Kidney (tissue), 2 donors: ENCODE measurements around a stretch of chr10.

GRCh38 chr10:71771935-71772767, 1.2 kb downstream of the VSIR start:
- PRO-cap = bidirectional peak, plus-strand start at chr10:71772434, minus-strand start at chr10:71772203
- RRBS = no CpG with 5 or more reads among the region's 3 CpGs

- PRO-cap = no peak
- RRBS = no CpG with 5 or more reads among the region's 1 CpG
These were observed 35.6 kb upstream of the VSIR start for GRCh38 chr10:71808988-71809311.

GRCh38 chr10:71821763-71822806, 29.0 kb downstream of the PSAP start:
- PRO-cap = no peak
- RRBS = no CpG with 5 or more reads among the region's 11 CpGs

GRCh38 chr10:71836845-71837125, 14.3 kb downstream of the PSAP start:
- PRO-cap = no peak
- RRBS = 6% methylated on average over 1 of the region's 7 CpGs

DNA sequence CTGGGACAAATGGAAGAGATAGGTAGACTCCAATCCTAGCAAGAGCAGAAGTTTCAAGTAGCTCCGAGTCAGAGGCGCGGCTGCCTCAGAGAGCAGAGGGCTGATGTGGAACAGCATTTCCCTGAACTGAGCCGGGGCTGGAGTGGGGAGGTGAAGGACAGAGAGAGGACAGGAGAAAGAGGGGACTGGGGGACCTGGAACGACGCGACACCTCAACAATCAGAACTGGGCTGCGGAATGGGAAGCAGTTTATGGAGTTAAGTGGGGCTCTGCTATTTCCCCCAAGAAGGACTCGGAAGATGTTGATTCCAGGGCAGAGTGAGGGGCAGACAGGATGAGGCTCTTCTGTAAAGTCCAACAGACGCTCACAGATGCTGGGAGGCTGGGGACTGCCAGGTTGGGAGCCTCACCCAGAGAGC, 27.8 kb downstream of the SPOCK2 start:
- PRO-cap = no peak
- RRBS = no CpG with 5 or more reads among the region's 10 CpGs

GRCh38 chr10:72061125-72061586, 27.2 kb downstream of the SPOCK2 start:
- PRO-cap = no peak
- RRBS = no CpG with 5 or more reads among the region's 6 CpGs

- PRO-cap = no peak
- RRBS = no CpG with 5 or more reads among the region's 3 CpGs
These were observed 19.0 kb upstream of the SPOCK2 start for GRCh38 chr10:72107346-72107747.

DNA sequence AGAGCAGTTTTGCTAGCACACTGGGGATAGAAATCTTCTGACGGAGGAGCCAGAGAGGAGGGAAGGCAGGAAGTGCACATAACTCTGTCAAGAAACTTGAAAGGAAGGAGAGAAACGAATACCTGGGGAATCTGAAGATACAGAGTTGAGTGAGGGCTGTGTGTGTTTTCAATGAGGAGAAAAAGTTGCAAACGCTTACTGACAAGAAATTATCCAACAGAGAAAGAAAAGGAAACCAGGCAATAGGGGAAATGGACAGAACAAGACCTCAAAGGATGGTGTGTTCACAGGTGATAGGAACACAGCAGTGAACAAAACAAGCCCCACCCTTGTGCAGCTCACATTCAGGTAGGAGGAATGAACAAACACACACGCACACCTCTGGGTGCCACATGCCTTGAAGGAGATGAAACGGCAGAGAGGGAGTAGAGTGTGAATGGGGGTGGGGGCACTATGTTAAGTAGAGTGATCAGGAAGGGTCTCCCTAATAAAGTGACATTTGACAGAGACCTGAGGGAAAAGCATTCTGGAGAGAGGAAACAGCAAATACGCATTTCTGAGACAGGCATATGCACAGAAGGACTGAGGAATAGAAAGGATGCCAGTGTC, 46.7 kb upstream of the SPOCK2 start:
- PRO-cap = no peak
- RRBS = no CpG with 5 or more reads among the region's 6 CpGs

DNA sequence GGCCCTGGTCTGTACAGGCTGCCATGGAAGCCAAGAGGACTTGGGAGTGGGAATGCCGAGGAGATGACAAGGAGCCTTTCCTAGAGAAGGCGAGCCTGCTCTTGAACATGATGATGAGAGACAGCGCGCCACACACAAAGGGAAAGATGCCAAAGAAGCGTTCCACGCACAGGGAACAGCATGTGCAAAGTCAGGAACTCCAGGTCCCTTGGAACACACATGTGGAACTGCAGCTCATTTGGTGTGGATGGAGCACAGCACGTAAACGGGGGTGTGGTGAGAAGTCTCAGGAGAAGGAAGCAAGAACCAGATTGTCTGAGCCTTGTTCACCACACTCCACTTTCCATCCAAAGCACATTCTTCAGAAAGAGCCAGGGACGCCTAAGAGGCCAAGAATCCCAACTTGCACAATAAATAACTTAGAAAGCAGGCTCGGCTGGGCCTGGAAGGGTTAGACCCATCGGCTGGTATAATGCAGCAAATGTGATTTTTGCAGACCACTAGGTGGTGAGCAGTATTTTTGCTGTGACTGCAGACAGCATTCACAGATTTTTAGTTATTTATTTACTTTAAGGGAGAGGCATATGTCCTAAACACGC, 27.7 kb upstream of the ASCC1 start:
- PRO-cap = no peak
- RRBS = no CpG with 5 or more reads among the region's 12 CpGs

DNA sequence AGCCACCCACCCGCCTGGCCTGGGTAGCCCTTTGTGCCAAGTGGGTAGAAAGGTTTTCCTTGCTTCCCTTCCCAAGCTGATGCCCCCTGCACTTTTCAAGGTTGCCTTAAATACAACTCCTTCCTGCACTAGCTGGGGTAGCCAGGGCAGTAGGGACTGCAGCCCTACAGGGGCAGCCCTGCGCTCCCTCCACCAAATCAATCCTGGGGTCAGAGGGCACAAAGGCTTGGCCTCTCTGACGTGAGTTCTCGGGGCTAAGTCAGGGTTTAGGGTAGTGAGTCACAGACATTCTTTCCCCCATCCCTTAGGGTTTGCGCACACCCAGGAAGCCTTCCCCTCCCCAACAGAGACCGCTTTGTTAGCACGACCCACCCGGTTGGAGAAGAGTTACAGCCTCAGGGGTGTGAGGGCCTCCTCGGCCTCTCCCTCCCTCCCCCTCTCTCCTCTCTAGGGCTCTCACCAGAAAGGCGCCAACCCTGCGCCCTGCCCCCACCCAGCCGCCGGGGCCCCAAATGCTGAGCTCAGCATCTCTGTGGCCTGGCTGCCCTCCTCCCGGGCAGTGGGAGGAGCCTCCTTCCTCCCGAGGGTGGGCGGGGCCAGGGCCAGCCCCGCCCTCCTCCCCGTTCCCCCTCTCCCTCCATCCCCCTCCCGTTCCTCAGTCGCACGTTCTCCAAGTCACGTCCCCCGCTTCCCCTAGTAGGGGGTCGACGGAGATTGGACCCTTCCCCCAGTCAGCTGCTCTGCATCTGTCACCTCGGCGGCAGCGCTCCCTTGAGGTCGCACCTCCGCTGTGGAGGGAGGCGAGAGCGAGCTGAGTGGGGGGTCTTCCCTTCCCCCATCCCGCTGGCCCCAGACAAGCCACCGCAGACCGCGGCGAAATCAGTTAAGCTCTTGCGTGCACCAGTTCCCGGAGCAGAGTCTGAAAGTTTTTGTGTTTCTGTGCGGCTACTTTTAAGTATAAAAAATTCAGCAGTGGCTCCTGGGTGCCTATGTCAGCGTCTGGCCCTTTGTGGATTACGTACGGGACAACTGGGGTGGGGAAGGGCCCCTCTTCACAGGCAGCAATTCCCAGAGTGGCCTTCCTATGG, 13.0 kb upstream of the DDIT4 start:
- PRO-cap = bidirectional peak, plus-strand start at position 658 of the sequence, minus-strand start at position 440 of the sequence; bidirectional peak, plus-strand start at position 1,028 of the sequence, minus-strand start at position 921 of the sequence
- RRBS = 6% methylated on average over 6 of the region's 43 CpGs

- PRO-cap = bidirectional peak, plus-strand start at chr10:72273078, minus-strand start at chr10:72272856
- RRBS = 3% methylated on average over 8 of the region's 29 CpGs
These were observed 1.1 kb upstream of the DDIT4 start for GRCh38 chr10:72272517-72273221.

DNA sequence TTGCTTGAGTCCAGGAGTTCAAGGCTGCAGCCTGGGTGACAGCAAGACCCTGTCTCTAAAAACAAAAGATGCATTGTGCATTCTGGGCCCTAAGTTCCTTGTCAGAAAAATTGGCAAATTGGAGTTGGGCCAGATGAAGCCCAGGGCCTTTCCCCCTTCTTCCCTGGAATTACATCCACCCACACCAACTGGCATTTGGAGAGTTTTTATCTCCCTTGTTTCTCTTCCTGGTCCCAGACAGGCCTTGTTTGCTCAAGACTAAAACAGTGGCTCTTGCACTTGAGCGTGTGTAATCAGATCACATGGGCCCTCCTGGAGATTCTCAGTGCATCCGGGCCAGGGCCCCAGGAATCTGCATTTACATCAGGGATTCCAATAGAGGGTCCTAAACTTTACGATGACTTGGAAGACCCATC, 3.0 kb downstream of the DDIT4 start:
- PRO-cap = unidirectional peak, plus-strand start at position 119 of the sequence; unidirectional peak, plus-strand start at position 156 of the sequence; bidirectional peak, plus-strand start outside the sequence, minus-strand start at position 239 of the sequence
- RRBS = no CpG with 5 or more reads among the region's 3 CpGs

DNA sequence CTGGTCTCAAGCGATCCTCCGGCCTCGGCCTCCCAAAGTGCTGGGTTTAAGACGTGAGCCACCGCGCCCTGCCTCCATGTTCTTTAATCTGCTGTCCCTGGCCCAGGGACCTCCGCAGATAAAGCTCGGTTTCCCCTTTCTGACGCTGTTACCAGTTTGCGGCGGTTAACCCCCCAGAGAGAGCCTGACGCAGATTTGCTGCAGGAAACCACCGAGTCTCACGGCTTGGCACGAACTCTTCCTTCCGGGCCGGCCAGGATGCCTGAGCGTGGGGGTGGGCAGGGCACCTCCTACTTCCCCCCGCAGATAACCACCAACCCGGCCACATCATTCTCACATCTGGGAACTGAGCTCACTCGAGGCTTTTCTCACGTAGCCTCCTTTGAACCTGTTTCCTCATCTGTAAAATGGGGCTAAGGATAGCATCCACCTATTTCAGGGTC, 23.4 kb downstream of the DDIT4 start:
- PRO-cap = bidirectional peak, plus-strand start at position 336 of the sequence, minus-strand start at position 120 of the sequence
- RRBS = 2% methylated on average over 2 of the region's 22 CpGs

DNA sequence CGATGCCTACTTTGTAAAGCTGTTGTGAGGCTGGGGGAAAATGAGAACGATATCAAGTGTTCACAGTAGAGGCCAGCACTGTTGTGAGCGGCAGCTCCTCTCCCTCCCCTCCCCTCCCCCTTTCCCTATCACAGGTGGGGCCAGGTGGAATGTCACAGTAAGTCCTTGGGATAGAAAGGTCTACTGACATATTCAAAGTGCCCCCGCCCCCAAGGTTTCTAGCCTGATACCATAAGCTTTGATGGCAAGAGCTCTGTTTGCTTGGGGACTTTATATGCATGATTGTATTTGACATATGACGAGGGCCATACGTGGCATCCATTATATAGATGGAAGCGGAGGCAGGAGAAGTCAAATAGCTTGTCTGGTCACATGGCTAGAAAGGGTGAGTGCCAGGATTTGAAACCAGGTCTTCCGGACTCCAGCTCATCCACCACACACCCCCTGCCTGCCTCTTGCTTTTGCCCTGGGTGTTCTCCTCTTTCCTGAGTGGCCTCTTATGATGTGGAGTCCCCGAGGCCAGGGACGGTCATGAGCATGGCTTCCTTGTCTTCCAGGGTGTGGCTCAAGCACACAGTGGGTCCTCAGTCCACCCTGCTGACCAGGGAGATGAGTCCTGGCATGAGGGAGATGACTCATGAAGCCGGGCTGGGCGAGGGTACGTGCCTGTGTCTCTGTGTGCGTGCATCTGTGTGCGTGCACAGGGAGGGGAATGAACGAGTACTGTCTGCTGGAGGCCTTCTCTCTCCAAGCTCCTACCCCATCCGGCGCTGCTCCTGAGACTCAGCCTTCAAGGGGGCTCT, 32.9 kb downstream of the DNAJB12 start:
- PRO-cap = no peak
- RRBS = 91% methylated on average over 4 of the region's 18 CpGs

DNA sequence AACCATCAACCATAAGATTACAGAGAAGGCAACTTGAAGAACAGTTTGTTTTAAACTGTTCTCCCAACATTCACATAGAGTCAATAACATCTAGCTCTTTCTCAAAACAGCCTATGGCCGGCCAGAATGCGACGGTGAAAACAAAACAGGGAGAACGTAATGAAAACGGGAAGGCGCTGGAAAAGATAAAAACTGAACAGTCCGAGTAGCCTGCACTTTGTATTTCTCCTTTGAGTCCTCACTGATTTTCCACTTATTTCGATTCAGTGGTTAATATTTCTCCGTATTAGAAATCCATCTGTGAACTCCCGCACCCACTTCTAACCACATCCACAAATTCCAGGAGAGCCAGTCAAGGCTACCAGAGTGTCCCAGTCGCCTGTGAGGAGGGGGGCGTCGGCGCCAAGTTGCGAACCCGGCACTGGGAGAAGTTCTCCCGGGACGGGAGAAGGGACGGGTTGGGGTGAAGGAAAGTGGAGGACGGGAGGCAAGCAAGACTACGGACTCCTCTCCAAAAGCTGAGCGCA, 500 bp downstream of the MICU1 start:
- PRO-cap = no peak
- RRBS = 0% methylated on average over 3 of the region's 22 CpGs

GRCh38 chr10:72637425-72637901, 11.6 kb upstream of the MICU1 start:
- PRO-cap = no peak
- RRBS = no CpG with 5 or more reads among the region's 3 CpGs

GRCh38 chr10:72679645-72680187, 12.2 kb upstream of the MCU start:
- PRO-cap = no peak
- RRBS = no CpG with 5 or more reads among the region's 8 CpGs

DNA sequence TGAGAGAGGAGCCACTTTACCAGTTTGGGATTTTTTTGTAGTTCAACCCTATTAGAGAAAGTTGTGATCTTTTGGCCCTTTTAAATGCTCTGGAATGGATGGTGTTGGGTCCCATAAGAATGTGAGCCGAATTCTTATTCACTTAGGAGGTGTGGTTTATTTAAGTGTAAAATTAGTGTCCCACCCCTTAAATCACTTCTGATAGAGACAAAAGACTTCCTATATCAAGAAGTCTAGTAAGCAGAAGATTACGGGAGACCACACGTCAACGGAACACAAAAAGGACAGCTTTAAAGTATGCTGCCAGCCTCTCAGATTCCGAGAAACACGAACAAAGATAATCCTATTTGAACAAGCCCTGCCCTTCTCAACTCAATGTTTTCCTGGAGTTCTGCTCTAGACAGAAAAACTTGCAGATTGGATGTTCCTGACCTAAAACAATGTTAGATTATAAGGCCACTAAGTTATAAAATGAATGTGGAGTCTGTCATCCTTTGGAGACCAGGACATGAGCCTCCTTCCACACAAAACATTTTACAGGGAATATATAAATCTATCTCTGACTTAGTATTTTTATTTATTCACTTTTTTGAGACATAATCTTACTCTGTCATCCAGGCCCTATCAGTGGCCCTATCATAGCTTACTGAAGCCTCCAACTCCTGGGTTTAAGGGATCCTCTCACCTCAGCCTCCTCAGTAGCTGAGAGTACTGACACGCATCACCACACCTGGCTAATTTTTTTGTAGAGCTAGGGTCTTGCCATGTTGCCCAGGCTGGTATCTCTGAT, 4.8 kb upstream of the MCU start:
- PRO-cap = unidirectional peak, minus-strand start at position 530 of the sequence
- RRBS = no CpG with 5 or more reads among the region's 7 CpGs

DNA sequence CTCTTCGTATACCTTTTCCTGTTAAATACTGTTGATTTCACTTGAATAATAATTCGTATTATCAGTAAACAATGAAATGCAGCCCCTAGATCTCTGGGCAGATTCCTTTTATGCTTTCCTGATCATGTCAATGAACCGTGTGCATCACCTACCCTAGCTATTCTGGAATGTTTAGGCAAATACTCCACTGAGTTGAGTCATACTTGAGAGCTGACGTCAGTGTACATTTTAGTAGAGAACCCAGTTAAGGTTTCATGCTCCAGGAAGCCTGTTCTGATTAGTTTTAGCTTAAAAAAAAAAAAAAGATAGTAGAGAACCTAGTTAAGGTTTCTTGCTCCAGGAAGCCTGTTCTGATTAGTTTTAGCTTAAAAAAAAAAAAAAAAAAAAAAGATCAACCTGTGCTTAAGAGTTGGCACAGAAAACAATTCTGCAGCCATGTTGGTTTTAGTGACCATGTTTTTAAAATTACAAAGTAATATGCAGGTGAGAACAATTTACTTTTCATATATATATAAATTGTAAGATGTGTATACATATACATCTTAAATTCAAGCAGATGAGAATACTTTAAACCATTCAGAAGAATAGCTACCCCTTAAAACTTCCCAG, 3.7 kb upstream of the MCU start:
- PRO-cap = no peak
- RRBS = no CpG with 5 or more reads among the region's 4 CpGs

GRCh38 chr10:73083257-73083541, 13.5 kb downstream of the P4HA1 start:
- PRO-cap = no peak
- RRBS = no CpG with 5 or more reads among the region's 1 CpG